ENCODE data around the gene SNRK.

DNA sequence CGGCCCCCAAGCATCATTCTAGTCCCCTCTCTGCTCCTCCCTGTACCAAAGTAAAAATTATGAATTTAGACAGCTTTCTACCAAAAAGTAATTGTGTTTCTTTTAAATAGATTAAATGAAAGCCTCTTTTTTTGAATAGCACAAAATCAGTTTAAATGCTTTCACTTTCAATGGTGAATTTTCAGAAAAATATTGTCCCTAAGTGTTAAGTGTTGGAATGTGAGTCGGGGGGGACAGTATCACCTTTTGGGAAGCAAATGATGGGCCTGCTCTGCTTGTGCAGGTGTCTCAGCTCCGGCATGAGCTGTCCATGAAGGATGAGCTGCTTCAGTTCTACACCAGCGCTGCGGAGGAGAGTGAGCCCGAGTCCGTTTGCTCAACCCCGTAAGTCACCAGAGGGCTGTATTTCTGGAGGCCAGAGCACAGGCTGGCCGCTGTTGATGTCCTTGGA lies 78.2 kb downstream of the CCK start:
- RRBS = no CpG with 5 or more reads among the region's 9 CpGs

DNA sequence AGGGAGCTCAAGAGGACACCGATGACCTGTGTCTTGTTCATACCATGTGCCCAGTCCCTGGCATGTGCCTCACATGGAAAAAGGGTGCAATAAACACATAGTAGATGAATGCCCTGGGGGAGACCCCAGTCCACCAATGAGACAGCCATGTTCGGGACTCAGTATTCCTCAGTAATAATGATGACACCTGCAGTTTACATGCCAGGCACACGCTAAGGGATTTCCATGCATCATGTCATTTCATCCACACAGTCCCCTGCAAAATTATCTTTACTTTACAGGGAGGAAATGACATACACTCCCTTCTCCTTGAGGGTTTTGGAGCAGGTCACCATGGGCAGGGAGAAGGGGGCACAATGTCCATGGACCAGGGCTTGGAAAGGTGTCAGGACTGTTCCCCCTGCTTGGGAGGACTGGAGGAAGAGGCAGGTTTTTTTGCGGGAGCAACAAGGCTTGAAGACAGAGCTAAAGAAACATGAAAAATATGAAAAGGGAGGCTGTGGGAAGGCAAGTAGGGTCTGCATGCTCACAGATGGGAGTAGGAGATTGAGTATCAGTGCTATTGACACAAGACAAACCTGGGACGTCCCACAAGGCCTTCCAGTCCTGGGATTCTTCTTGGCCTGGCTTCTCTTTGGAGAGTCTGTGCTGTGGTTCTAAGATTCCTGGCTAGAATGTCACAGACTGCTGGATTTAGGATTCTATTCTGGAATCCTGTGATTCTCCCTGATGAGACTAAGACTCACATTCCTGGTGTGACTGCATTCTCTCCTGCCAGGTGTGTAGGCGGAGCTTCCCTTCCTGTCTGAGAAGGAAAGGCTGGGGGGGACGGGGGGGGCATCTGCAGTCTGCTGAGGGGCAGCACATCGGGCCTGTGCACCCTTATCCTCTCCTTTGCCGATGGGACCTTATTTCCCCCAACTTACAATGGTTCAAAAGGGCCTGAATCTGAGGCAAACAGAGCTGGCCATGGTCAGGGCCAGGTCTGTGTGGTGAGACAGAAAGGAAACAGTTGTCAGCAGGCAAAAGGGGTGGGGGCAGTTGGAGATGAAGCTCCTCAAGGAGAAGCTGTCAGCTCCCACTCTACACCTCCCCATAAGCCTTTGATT lies 30.5 kb downstream of the VIPR1 start:
- RRBS = no CpG with 5 or more reads among the region's 9 CpGs

- RRBS = no CpG with 5 or more reads among the region's 17 CpGs
These were observed 662 bp downstream of the SS18L2 start for GRCh38 chr3:42591365-42591679.

- RRBS = no CpG with 5 or more reads among the region's 6 CpGs
These were observed 20.0 kb upstream of the ZBTB47 start for GRCh38 chr3:42633491-42633977.

- RRBS = no CpG with 5 or more reads among the region's 4 CpGs
These were observed 3.1 kb upstream of the ZBTB47 start for GRCh38 chr3:42649975-42651152.

- RRBS = no CpG with 5 or more reads among the region's 5 CpGs
These were observed 194 bp downstream of the ZBTB47 start for GRCh38 chr3:42653772-42654010.

DNA sequence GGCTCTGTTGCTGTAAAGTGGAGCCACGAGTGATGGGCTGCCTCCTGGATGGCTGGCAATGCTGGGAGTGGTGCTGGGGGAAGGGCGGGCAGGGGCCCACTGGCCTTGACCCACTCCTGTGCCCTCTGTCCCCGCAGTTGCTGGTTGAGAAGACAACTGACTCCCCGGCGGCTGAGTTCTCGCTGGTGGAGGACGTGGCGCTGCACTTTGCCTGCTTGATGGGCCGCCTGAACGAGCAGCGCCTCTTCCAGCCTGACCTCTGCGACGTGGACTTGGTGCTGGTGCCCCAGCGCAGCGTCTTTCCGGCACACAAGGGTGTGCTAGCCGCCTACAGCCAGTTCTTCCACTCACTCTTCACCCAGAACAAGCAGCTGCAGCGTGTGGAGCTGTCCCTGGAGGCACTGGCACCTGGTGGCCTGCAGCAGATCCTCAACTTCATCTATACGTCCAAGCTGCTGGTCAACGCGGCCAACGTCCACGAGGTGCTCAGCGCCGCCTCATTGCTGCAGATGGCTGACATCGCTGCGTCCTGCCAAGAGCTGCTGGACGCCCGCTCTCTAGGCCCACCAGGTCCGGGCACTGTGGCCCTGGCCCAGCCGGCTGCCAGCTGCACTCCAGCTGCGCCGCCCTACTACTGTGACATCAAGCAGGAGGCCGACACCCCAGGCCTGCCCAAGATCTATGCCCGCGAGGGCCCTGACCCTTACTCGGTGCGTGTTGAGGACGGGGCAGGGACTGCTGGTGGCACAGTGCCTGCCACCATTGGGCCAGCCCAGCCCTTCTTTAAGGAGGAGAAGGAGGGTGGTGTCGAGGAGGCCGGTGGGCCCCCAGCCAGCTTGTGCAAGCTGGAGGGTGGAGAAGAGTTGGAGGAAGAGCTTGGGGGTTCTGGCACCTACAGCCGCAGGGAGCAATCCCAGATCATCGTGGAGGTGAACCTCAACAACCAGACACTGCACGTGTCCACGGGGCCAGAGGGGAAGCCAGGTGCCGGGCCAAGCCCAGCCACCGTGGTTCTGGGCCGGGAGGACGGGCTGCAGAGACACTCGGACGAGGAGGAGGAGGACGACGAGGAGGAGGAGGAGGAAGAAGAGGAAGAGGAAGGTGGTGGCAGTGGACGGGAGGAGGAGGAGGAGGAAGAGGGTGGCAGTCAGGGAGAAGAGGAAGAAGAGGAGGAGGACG lies 5.0 kb downstream of the ZBTB47 start:
- RRBS = no CpG with 5 or more reads among the region's 55 CpGs

DNA sequence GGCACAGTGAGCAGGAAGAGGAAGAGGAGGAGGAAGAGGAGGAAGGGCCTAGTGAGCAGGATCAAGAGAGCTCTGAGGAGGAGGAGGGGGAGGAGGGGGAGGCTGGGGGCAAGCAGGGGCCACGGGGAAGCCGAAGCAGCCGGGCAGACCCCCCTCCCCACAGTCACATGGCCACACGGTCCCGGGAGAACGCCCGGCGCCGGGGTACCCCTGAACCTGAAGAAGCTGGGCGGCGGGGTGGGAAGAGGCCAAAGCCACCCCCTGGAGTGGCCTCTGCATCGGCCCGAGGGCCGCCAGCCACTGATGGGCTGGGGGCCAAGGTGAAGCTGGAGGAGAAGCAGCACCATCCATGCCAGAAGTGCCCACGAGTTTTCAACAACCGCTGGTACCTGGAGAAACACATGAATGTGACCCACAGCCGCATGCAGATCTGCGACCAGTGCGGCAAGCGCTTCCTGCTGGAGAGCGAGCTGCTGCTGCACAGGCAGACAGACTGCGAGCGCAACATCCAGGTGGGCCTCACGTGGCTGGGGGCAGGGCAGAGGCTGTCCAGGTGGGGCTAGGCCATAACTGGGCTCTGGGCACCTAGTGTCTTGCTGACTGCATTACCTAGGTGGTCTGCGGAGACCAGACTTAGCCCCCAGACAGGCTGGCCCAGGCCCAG lies 6.0 kb downstream of the ZBTB47 start:
- RRBS = 11% methylated on average over 1 of the region's 25 CpGs

DNA sequence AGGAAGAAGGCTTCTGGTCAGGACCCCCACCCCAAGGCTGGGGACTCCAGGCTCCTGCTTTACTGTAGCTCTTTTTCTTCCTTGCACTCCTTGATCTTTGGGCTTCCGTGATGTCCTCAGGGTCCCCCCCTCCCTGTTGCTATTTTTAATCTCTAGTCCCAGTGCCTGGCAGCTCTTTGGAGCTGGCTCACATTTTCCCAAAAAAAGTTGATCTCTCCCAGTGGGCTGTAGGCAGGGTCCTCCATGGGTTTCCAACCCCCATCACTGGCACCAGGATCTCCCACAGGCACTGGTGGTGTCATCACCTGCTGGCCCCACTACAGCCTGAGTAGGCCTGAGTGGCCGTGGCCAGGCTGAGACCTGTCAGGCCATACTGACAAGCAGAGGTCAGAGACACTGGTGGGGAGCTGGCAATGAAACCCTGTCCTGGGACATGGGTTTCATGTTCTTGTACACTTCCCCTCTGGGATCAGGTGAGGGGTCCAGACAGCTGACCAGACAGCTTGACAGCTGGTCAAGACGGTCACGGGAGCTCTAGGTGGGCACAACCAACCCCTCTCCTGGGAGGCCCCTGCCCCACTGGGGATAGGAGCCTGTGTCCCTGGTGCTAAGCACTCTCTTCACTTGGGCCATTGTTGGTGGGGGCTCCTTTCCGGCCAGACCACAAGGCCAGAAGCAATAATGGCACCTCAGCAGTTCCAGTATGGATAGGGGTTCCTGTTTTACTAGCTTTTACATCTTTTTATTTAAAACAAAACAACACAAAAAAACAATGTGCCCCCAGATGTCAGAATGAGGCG lies 13.0 kb downstream of the ZBTB47 start:
- RRBS = no CpG with 5 or more reads among the region's 6 CpGs

DNA sequence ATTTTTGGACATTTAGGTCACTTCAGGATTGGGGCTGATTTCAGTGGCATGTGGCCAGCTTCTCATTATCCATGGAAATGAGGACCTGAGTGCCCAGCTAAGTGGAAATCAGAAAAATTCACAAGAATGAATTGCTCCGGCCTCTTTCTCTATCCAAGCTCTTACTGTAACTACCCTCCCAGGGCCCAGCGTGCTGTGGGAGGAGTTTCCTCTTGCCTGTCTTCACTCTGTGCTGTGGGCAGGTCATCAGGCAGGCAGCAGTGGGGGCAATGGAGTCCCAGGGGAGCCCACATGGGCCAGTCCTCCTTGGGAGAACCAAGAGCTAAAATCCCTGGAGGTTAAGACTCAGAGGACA lies 3.5 kb downstream of the GASK1A start:
- RRBS = no CpG with 5 or more reads among the region's 2 CpGs

GRCh38 chr3:43086456-43087279 lies 19.2 kb downstream of the POMGNT2 start:
- RRBS = no CpG with 5 or more reads among the region's 6 CpGs

DNA sequence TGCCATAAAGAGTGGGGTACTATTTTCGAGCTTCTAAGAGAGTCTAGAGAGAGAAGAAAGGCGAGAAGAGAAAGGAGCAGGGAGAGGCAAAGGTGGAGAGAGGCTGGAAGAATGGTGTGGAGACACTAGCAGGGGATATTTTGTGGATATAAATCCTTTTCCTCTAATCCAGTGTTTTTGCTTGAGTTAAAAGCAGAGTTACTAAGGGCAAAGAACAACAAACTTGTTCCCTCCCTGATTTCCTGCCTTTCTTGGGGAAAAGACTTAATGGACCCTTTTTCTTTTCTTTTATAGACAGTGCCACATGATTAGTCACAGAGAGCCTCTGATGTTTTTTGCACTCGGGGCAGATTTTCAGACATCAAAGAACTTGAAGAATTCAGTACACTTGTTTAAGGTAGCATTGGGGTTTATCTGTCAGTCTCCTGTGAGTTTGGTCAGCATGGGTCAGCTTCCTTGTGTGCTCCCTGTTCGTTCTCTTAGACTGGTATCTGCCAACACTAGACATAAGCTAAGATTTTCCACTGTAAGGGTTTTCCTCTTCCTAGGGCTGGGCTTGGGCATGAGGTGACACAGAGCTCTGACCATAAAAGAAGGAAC lies 86.6 kb upstream of the POMGNT2 start:
- RRBS = no CpG with 5 or more reads among the region's 4 CpGs

DNA sequence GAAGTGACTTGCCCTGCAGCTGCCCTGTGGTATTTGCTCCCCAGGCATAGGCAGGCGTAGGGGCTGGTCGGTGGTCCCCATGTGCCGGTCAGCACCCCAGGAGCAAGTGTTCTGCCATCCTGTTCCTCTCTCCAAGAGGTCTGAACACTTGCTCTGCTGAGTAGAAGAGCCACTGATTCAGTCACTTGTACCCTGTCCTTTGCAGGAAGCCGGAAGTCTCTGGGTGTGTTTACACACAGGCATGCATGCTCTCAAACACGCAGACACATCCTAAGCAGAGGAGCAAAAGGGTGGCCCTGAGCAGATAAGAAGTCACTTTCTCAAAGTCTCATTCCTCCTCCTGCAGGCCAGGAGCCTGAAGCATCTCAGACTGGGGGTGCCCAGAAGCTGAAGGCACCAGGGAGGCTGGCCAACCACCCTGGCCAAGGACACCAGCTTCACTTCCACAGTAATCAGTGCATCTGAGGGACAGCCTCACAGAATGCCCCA lies 88.7 kb upstream of the POMGNT2 start:
- RRBS = no CpG with 5 or more reads among the region's 5 CpGs

- RRBS = 2% methylated on average over 36 of the region's 70 CpGs
These were observed at the start of gene SNRK for GRCh38 chr3:43285925-43286702. Gene SNRK (plus strand): TSS chr3:43286540.

DNA sequence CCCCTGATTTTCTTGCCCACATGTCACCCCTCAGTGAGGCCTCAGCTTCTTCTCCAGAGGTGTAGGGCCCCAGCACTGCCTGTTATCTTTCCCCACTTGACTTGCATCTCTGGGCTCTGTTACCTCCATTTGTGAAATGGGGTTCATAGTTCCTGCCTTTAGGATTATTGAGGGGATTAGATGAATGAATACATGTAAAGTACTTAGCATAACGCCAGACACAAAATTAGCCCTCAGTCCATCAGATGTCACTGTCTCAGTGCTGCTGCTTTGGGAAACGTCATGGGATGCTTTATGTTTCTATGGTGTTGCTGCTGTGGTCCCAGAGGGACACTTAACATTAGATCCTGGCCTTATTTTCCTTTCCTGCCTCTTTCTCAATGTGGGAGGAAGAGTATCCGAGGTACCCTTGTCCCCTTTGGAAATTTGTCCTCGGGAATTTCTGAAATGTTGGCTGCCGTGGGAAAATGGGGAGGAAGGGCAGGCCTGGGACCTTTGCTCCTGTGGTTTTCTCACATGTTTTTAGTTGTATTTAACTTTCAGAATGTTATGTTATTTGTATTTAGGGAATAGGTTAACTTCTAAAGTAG lies 31.5 kb downstream of the SNRK start:
- RRBS = no CpG with 5 or more reads among the region's 5 CpGs

DNA sequence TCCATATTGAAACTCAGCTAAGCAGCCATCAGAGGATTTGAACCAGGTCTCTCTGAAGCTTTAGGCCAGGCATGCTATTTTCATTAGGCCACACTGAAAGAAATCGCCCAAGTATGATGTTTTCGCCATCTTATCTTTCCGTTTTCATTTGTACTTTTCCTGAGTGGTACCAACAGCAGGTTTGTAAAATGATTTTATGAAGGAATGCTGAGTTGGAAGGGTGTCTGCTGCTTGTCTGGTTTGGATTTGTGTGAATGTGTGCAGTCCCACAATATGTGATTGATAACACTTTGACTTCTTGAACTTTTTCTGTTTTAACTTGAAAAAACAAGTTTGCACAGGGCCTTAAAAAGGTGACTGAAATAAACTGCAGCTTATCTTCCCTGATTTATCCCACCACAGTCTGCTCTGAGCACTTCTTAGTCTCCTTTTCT lies 39.5 kb downstream of the SNRK start:
- RRBS = no CpG with 5 or more reads among the region's 3 CpGs

- RRBS = no CpG with 5 or more reads among the region's 1 CpG
These were observed 102.8 kb downstream of the SNRK start for GRCh38 chr3:43389054-43389687.

- RRBS = no CpG with 5 or more reads among the region's 8 CpGs
These were observed 127.3 kb downstream of the SNRK start for GRCh38 chr3:43413454-43414293.

DNA sequence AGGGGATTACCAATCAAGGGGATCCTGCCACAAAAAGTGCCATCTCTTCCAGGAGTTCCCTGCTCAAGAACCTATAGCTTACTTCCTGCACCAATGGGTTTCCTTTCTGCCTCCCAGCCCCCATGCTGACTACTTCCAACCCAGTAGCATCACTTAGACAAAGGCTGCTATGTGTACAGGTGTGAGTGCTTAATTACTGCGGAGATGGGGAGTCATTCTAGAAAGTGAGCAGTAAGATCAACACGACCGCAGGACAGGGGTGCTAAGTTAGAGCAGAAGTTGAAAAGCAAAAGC lies 49.3 kb downstream of the ANO10 start:
- RRBS = no CpG with 5 or more reads among the region's 3 CpGs

GRCh38 chr3:43755364-43755865 lies 64.7 kb downstream of the ABHD5 start:
- RRBS = no CpG with 5 or more reads among the region's 1 CpG